Subcutaneous preadipocyte (primary cell): ENCODE measurements around a stretch of chr5.

DNA sequence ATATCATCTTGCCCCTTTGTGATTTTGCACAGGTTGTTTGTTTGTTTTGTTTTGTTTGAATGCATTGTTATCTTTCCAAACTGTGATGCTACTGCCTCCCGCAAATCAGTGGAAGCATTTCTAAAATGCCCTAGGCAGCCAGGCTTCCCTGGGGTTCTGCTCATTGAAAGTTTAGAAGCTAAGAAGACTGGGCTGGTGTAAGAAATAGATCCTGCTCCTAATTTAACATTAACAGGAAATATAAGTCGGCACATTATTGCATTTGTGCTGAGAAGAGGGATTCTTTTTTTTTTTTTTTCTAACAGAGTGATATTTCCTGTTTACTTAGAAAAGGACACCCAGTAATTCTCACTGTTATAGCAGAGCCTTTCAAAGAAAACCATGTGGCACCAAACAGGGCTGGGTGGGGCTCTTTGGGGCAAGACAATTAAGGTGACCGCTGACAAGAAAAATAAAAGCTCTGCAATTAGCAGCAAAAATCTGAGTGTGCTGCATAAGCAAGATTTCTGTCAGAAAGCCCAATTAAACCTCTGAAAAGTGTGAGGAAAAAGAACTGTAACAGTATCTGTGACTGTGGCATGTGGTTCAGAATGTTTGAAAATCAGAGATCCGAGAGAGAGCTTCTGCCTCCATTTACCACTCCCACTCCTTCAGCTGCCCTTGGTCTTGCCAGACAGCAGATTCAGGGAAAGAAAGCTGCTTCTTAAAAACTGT, 77.2 kb upstream of the IQGAP2 start:
- CAGE, long polyA plus RNA = no peak

DNA sequence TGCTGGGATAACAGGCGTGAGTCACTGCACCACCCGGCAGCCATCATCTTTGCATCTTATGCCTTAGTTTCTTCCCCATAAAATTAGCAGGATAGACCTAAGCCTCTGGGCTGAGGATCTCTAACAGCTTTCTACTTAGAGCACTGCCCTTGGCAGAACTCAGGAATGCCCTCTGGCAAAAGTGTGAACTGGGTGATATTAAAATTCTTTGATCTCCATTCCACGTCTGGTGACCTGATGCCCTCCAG, 15.3 kb upstream of the IQGAP2 start:
- CAGE, long polyA plus RNA = no peak

DNA sequence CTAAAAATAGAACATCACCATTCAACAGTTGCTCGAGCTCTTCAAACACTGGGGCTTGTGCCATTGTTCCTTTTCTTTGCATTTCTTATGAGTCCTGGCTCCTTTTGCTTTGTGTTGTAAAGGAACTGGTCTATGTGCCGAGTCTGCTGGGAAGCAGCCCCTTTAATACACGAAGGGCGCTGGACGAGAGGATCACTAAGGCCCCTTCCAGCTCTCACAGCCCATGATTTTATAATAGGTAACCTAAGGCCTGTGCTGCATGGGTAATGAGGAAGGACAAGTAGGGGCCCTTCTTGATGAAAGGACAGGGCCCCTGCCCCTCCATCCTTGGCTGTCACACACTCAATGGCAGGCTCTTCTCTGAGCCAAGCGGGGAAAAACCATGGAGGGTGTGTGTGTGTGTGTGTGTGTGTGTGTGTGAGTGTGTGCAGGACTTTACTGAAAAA, 23.5 kb downstream of the IQGAP2 start:
- CAGE, long polyA plus RNA = no peak

DNA sequence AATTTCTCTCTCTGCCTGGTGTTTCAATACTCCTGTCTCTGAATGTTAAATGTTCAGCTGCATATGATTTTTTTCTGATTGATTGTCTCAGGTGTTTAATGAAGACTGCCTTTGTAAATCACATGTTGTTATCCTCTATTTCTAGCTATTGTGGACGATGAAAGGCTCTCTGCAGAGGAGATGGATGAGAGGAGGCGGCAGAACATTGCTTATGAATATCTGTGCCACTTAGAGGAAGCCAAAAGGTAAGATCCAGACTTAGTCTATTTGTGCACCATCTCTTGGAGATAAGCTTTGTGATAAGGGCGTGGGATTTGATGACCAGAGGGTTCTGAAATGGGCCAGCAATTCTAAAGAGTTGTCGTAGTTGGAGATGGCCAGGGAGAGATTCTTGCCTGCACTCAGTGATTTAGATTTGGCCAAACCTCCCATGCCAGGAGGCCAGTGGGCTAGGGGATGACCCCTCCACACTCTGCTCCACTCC, 58.4 kb downstream of the IQGAP2 start:
- CAGE, long polyA plus RNA = no peak

DNA sequence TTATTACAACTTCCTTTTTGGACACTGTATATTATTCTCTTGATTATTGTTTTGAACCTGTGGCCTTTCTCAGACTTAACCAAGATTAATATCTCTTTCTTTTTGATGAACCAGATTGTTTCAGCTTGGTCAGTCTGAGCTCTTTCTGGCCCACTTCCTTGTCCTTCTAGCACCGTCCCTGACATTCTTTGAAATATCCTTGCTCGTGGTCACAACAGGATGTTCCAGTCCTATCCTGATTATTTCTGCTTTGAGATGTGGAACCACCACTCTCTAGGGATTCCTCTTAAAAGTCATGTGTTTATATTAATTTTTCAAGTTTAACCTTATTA, 42.7 kb downstream of the F2RL2 start:
- CAGE, long polyA plus RNA = no peak

DNA sequence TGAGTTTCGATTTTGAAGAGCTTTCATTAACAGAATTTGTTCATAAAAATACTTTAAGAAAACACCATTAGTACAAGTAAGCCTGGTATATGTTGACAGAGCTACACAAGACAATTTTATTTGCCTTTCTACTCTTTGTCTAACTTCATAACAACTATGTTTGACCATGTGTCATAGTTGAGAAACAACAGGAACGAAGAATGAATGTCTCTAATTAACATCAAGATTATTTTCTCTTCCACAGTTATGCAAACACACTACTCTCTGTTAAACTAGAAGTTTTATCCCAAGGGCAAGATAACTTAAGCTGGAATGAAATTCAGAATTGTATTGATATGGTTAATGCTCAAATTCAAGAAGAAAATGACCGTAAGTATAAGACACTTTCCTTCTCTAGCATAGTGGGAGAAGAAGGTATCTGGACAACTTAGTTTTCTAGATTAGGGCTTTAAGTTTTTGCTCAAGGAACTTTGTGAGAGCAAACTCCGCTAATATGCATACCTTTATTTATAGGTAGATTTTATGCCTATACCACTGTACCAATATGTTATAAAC, 17.2 kb downstream of the F2RL2 start:
- CAGE, long polyA plus RNA = no peak

GRCh38 chr5:76735412-76736011, 19.6 kb downstream of the F2R start:
- CAGE, long polyA plus RNA = no peak

- CAGE, long polyA plus RNA = no peak
Observed at GRCh38 chr5:76807152-76807615, 11.6 kb upstream of the F2RL1 start.

DNA sequence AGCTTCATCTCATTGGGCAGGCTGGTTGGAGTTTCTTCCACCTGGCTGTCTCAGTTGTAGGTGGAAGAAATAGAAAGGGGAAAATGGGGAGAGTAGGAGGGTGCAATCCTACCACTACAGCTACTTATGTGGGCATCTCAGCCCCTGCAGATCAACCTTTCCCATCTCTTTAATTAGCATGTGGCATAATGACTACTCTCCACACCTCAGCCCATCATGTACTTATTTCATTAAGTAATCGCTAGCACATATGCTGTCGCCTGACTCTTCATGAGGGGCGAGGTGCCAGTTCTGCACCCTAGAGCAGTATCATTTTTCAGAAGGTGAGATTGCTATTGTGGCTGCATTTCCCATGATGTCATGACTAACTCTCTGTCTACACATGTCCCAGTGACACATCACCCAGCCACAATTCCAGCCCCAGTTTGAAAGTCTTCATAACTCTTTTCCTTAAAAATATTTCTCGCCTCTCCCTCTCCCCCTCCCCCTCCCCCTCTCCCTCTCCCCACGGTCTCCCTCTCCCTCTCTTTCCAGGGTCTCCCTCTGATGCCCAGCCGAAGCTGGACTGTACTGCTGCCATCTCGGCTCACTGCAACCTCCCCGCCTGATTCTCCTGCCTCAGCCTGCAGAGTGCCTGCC, 7.6 kb upstream of the F2RL1 start:
- CAGE, long polyA plus RNA = no peak

- CAGE, long polyA plus RNA = no peak
Observed at GRCh38 chr5:76953193-76954374, 739 bp downstream of the CRHBP start.

DNA sequence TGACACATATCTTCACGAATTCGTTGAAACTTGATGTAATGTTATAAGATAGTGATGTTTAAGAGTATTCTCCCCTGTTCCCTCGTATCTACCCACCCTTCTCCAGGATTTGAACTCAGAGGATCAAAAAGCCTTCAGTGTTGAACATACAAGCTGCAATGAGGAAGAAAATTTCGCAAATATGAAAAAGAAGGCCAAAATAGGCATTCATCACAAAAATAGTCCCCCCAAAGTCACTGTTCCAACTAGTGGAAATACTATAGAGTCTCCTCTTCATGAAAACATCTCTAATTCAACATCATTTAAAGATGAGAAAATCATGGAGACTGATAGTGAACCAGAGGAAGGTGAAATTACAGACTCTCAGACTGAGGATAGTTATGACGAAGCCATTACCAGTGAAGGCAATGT, 16.0 kb downstream of the AGGF1 start:
- CAGE, long polyA plus RNA = no peak

GRCh38 chr5:77132650-77133628, 45.9 kb upstream of the ZBED3 start:
- CAGE, long polyA plus RNA = no peak

- CAGE, long polyA plus RNA = no peak
Observed at GRCh38 chr5:77155268-77155987, 55.1 kb upstream of the PDE8B start.

DNA sequence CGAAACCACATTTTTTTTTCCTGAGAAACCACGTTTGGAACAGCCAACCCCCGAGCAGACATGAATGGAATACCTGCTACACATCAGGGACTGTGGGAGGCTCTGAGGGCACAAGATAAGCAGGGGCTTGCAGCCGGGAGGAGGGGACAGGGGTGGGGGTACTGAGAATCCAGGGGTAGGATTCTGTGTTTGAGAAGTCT, 133.2 kb downstream of the WDR41 start:
- CAGE, long polyA plus RNA = no peak

GRCh38 chr5:77443770-77444116, 48.4 kb downstream of the WDR41 start:
- CAGE, long polyA plus RNA = no peak

GRCh38 chr5:77620229-77620854, 18.2 kb downstream of the OTP start:
- CAGE, long polyA plus RNA = no peak

DNA sequence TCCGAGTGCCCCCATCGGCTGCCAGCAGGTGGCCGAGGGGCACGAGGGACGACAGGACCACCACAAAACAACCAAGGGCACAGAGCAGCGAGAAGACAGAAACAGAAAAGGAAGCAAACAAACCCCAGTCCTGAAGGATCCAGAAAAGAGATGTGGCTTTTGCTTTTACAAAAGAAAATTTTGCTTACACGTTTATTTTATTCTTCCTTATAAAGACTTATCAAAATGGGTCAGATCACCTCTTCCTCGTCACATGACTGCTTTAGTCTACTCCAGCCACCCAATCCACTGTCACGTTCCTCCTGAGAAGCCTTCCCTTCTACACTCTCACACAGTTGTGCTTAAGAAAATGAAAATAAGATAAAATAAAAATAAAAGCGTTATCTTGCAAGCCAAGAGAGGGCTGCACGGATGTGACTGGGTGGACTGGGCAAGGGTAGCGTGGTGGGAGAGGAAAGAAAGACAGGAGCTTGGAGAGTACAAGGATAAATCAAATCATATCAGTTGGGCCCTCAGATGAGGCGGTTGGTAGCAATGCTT, 9.4 kb downstream of the OTP start:
- CAGE, long polyA plus RNA = no peak

DNA sequence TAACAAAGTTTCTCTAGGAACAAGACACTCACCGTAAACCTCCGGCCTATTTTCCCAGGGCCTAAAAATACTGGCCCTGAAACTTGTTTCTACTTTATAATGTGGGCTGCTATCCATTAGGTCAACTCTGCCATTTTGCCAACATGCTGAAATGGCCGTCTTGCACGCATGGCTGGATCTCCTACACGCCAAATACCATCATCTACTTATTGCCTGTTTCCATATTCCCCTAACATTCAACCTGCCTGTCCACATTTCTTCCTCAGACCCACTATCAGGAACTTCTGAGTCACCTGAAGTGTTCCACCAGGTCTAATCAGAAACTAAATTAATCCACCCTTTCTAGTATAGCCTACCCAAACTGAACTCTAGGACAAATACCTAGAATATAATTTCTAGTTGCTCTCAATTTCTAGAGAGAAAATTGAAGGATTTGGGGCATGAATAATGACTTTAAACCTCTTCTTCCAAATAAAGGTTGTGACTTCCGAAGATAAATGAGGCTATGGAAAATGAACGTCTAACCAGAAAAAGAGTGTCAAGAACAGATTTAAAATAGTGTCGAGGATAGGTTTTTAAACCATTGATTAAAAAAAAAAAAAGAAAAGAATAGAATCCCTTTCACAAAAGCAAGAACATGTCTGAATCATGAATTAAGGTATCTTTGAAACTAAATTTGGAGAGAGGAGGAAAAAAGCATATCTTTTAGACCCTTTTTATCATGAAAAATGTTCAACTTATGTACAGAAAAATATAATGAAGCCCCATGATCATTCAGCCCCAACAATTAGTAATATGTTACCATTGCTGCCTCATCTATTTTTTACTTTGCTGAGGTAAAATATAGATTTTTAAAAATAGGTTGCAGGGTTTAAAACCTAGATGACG, 4.4 kb downstream of the TBCA start:
- CAGE, long polyA plus RNA = no peak

- CAGE, long polyA plus RNA = no peak
Observed at GRCh38 chr5:77972741-77973213, 196.6 kb upstream of the TBCA start.

DNA sequence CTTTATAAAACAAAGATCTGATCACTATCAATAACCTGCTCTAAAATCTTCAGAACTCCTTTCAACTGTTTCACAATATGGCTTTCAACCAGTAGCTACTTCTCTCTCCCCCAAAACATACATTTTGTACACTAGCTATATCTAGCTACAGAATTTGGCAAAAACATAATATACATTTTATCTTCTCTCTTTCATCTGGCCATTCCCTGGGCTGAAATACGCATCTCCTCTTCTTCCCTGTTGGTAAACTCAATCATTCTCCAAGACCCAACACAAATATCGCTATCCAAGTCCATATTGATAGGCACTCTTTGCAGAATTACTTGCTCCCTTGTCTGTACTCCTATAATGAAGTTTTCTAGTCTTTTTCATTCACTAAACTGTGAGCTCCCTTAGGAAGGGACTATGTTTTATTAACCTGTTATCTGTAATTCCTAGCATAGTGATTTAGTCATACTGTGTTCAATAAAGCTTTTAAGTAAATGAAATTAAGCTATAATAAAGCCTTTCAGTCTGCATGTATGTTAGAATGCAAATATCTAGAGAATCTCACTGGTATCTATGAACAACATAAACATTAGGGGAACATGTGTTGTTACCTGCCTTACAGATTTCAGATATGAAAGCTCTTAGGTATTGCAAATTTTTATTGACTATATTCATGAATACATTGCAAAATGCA, 216.0 kb downstream of the AP3B1 start:
- CAGE, long polyA plus RNA = no peak